Neutrophil (primary cell): ENCODE measurements around a stretch of chr6.

- PRO-cap: no peak
Measured at GRCh38 chr6:148239338-148239770, 103.3 kb upstream of the SASH1 start.

- PRO-cap: no peak
Measured at GRCh38 chr6:148343322-148343712, 679 bp downstream of the SASH1 start.

- PRO-cap: no peak
Measured at GRCh38 chr6:148388412-148389037, 45.9 kb downstream of the SASH1 start.

GRCh38 chr6:148482327-148482700, 139.7 kb downstream of the SASH1 start:
- PRO-cap: unidirectional peak, plus-strand start at chr6:148482526

- PRO-cap: no peak
Measured at GRCh38 chr6:148508282-148508990, 165.8 kb downstream of the SASH1 start.

GRCh38 chr6:148514177-148514857, 171.7 kb downstream of the SASH1 start:
- PRO-cap: no peak

- PRO-cap: no peak
Measured at GRCh38 chr6:148525434-148525866, 182.8 kb downstream of the SASH1 start.

GRCh38 chr6:148611235-148611730, 135.5 kb upstream of the UST start:
- PRO-cap: no peak

DNA sequence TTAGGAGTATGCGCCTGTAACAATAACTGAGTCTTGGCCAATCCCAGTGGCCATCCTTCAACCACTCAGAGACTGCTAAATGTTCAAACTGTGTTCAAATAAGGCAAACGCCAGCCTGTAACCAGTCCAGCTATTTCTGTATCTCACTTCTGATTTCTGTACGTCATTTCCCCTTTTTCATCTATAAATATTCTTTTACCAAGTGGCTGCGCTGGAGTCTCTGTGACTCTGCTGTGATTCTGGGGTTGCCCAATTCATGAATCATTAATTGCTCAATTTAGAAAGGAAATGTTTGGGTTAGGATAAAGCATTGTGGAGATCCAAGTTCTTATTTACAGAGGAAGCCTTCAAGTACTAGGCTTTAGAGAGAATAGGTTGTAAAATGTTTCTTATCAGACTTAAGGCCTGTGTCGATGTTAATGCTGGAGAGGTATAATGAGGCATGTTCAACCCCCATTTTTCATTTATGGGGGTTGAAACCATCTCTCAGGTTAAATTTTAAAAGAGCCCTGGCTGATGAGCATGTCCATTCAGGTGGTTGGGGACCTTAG, 89.7 kb upstream of the UST start:
- PRO-cap: no peak

GRCh38 chr6:148682903-148683447, 63.9 kb upstream of the UST start:
- PRO-cap: no peak

DNA sequence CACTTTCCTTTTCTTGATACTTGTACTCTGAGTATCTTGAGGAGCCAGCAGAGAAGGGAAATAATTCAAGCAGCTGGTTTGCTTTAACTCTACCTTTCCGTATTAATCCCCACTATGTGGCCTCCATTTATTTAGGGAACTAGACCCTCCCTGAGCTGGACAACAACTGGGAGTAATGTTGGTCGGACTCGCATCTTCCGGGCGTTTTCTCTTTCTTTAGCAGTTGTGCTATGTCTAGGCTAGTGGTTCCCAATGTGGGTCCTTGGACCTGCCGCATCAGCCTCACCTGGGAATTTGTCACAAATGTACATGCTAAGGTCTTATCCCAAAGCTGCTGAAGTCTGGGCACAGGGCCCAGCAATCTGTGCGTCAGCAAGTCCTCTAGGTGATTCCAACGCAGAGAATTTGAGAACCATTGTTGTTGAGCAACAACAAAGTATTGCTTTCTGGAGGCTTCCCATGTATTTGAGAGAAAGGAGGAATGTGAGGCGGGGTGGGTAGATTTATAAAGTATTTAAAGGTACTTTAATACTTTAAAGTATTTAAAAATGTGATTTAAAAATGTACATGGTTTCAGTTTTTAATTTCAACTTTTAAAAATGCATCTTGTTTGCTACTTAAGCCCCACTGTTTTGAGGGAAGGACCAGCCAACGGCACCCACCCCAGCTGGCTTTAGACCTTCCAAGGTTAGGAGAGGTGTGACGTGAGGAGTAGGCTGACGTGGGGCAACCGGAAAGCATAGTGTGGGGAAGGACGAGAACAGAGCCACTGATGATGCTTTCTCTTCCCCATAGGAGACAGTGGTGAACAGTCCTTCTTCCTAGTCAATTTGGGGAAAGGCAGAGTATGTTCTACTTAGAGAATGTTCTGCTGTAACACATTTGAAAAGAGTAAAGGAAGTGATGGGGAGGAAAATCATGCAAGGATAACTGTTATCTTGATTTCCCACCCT, 4.1 kb downstream of the UST start:
- PRO-cap: no peak

DNA sequence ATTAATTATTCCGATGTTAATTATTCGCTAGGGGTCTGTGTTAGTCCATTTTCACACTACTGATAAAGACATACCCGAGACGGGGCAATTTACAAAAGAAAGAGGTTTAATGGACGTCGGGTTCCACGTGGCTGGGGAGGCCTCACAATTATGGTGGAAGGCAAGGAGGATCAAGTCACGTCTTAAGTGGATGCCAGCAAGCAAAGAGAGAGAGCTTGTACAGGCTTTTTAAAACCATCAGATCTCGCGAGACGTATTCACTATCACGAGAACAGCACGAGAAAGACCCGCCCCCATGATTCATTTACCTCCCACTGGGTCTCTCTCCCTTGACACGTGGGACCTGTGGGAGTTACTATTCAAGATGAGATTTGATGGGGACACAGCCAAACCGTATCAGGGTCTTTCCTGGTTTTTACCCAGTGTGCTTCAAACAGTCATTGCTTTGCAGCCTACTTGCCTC, 108.0 kb downstream of the UST start:
- PRO-cap: no peak

DNA sequence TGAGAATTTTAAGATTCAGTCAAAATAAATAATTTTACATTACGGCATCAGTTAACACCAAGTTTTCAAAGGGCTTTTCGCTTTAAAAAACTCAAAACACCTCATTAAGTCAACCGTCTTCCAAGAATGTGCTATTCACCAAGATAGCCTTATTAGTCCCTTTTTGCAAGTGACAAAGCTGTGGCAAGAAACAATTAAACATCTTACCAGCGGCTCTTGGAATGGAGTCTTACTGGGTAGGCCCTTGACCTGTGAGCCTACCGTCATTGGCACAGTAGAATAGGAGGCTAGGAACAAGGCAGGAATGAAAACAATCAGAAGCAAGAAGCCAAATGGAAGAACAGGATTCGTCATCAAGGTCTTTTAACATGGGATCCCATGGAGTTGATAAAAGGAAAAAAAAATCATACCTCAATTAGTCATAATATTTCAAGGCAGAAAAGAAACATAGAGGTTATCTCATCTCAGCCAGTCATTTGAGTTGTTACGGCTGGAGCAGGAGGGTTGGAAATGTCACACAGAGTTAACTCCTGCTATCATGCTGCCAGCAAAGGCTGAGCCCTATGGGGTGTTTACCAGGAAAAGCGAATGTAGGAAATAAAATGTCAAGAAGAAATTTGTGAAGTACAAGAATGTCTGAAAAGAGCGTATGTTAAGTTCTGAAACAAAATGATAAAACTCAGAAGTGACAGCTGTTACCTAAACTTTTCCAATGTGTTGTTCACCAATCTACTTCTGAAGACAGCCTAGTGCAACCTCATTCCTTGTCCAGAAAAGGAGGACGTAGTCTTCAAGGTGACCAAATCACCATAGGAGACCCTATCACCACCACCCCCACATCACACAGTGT, 236.5 kb downstream of the UST start:
- PRO-cap: no peak

DNA sequence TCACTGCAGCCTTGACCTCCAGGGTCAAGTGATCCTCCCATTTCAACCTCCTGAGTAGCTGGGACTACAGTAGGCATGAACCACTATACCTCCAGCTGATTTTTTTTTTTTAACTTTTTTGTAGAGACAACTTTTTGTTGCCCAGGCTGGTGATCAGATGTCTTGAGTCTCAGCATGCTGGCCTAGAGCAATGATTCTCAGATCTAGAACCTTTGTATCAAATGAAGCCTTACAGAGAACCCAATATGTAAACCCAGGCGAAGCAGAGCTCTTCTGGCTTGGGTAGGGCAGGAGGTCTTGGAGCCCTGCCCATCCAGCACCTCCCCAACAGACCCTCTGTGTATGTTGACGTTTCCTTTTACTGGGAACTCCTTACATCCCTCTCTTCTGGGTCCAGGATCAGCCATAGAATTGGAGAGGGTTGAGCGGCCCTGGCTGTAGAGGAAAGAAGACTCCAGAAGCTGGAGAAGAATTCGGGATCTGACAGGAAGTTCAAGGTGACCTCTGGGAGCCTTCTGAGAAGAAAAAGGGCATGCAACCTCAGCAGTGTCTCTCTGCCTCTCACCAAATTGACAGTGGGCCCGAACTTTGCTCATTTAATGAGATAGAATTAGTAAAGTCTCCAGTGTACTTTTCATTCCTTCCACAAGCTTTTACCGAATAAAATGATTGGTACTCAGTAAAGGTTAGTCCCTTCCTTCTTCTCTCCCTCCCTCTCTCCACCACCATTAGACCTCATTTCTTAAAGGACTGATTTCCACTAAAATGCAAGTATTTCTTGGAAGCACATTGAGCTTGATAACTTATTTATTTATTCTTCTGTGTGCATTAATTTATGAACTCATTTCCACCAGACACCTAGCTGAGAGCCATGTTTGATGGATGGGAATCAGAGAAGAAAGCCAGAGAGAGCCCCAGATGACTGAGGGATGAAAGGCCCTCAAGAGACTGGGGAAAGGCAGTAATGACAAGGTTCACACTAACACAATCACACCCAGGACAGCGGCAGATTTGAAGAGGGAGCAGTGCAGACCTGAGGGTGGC, 258.4 kb downstream of the UST start:
- PRO-cap: no peak

GRCh38 chr6:149014345-149015376, 267.8 kb downstream of the UST start:
- PRO-cap: no peak

DNA sequence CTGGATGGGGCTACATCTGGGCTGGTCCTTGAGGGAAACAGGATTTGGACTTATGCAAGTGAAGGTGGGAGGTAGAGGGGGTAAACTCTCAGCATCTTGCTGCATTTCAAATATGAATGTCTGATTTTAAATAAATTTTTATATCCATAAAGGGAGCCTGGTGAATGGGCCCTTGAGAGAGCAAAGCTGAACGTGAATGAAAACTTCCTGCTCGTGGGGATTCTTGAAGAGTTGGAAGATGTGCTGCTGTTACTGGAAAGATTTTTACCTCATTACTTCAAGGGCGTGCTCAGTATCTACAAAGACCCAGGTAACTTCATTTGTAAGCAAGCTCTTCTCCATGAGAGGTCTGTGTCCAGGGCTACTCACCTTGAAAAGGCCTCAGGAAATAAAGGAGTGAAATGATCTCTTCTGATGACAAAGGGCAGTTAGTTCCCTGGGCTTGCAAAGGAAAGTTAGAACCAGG, 274.4 kb downstream of the UST start:
- PRO-cap: no peak

GRCh38 chr6:149169916-149170231, 147.6 kb upstream of the TAB2 start:
- PRO-cap: no peak

DNA sequence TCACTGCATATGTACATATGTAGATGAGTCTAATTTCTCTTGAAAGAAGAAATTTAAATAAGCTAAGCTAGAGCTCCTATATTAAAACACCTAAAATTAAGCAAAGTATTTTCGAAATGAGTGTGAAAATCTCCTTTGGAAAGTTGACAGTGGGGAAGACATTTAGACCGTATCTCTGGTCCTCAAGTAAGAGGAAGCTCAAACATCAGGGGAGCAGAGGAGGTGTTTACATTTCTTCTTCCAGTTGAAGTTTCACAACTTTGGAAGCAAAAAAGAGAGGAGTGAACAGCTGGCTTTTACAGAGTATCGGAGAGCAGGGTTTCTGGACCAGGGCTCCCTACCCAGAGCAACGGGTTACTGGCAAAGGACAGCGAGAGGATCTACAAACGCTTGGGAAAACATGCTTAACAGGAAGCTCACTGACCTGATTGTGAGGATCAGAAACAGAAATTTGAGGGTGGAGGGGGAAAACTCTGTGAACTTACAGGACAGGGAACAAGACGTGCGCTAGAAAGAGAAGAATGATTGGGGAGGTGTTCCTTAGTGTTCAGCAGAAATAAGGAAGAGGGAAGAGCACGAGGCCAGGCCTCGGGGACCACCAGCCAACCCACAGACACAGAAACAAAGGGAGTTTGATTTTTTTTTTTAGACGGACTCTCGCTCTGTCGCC, 85.8 kb upstream of the TAB2 start:
- PRO-cap: no peak

GRCh38 chr6:149322045-149322845, 4.7 kb downstream of the TAB2 start:
- PRO-cap: no peak

- PRO-cap: no peak
Measured at GRCh38 chr6:149415972-149416484, 16.0 kb downstream of the SUMO4 start.